NT2/D1 (cell line): ENCODE results near the gene PTP4A1.

DNA sequence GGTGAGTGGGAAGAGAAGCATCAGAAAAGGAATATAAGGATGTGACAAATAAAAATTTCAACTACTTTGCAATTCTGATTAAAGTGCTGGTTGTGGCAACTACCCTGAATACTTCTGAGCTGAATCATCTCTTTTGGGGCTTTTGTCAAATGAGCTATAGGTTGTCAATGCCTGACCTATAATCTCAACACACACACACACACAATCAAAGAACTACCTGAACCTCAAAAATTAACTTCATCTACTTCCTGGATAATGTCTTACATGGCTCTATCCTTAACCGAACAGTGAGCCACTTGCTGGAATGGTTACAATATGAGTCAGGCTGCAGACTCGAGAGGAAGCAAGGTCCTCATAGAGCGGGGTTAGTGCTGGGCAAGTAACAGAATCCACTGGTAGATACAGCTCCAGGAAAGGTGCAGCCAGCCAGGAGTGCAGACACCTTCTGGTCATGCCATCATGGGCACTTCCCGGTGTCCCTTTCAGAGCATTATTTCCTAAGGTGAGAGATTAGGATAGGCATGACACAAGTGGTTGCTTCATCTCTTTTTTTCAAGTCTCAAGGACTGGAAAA lies 241.3 kb downstream of the DST start:
- RRBS, 2 experiments = no CpG with 5 or more reads among the region's 4 CpGs

GRCh38 chr6:56833442-56833923 lies 121.1 kb downstream of the DST start:
- RRBS, 2 experiments = no CpG with 5 or more reads among the region's 1 CpG

- RRBS, 2 experiments = no CpG with 5 or more reads among the region's 1 CpG
Observed at GRCh38 chr6:56842042-56842536, 112.5 kb downstream of the DST start.

DNA sequence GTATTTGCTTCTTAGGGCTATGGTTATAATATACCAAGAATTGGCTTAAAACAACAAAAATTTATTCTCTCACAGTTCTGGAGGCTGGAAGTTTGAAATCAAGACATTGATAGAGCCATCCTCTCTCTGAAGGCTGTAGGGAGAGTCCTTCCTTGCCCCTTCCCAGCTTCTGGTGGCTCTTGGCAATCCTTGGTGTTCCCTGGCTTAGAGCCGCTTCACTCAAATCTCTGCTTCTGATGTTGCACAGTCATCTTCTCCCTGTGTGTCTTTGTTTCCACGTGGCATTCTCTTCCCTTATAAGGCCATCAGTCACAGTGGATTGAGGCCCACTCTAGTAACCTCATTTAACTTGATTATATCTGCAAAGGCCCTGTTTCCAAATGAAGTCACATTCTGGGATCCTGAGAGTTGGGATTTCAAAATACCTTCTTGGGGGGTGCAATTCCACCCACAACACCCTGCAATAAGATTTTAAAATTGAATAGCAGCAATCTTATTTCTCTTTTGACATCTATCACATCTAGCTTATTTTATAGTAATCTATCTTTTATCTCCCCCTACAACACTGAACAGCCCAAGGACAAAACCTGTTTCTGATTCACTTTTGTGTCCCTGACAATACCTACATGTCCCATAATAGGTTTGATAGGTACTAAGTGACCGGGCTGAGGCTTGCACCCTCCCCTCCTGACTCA lies 41.3 kb upstream of the RAB23 start:
- RRBS, 2 experiments = no CpG with 5 or more reads among the region's 3 CpGs

- RRBS, 2 experiments = no CpG with 5 or more reads among the region's 21 CpGs
Observed at GRCh38 chr6:57800073-57800470, 482.6 kb downstream of the PRIM2 start.

GRCh38 chr6:63290732-63291114 lies 29.1 kb downstream of the LGSN start:
- RRBS, 2 experiments = no CpG with 5 or more reads among the region's 5 CpGs

GRCh38 chr6:63475594-63476161 lies 96.6 kb upstream of the PTP4A1 start:
- RRBS, 2 experiments = no CpG with 5 or more reads among the region's 3 CpGs

DNA sequence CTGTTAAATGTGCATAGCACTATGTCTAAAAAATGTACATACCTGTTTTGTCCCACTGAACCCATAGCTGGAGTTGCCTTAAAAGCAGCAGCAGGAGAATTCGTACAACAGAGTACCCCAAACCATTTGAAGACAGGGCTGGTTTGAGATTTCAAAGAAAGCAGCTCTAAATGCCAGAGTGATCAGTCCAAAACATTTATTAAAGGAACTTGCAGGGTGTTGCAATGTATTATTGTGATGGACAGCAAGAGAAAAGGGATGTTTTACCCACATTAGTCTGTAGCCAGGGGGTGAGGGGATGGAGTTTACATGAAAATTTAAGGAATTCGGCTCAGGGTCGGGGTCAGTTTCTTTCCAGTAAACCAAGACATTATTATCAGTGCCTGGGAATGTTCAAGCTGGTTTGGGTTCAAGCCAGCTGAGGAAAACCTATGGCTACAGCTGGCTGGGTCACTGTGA lies 6.2 kb upstream of the PTP4A1 start:
- RRBS, 2 experiments = no CpG with 5 or more reads among the region's 3 CpGs

DNA sequence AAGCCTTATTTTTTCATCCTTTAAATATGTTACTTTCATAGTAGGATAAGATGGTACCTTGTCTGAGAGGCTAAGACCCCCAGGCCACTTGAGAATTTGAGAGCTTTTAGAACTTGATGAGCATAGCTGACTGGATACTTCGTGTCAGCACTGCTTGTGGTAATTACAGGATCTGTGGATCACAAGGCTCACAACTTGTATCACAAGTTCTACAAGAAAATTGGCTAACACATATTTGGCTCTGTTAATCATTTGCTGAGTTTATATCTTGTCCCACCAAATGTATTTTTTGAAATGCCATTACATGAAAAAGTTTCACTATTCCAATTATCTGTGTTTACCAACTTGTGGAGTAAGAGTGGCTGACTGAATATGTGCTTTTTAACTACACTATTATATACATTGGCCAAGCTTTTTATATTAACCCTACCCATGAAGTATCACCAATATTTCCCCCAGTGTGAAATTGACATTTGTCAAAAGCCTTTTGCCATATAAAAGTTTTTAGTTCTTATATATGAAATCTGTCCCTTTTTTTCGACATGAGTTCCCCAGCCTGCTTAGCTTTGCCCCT lies 1.8 kb upstream of the PTP4A1 start:
- RRBS, 2 experiments = no CpG with 5 or more reads among the region's 2 CpGs

DNA sequence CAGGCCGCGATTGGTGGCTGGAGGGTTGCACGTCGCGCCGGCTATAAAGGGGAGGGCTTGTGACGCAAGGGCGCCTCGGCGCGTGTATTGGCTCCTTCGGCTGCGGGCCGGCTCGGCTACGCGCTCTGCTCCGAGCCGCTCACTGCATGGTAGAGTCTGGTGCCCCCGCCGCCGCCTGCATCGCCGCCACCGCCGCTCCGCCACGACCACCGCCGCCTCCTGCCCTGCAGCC lies at the start of gene PTP4A1:
Gene PTP4A1, plus strand, starts transcription at position 73 of the 232 bp plus-strand sequence.
- RRBS, 2 experiments = under 1% methylated on average over 14 of the region's 30 CpGs

DNA sequence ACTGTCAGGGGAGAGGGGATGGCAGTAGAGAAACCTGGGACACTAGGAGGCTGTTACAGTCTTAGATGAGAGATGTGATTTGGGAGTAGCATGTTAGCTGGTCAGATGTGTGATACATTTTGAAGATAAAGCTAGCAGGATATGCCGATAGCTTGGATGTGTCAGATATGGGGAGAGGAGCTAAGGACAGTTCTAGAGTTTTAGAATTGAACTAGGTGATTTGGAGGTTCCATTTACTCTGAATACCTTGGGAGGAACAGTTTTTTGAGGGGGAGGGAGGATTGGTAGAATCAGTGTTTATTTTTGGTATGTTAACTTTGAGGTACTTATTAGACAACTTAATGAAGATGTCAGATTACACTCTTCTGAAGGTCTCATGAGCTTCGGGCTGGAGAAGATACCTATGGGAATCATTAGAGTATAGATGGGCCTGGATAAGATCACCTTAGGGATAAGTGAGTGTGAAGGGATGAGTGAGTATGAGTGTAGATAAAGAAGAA lies 41.2 kb downstream of the PHF3 start:
- RRBS, 2 experiments = no CpG with 5 or more reads among the region's 2 CpGs

- RRBS, 2 experiments = no CpG with 5 or more reads among the region's 3 CpGs
Observed at GRCh38 chr6:63691579-63692177, 56.1 kb downstream of the PHF3 start.

- RRBS, 2 experiments = no CpG with 5 or more reads among the region's 2 CpGs
Observed at GRCh38 chr6:63955387-63955603, 319.7 kb downstream of the PHF3 start.

DNA sequence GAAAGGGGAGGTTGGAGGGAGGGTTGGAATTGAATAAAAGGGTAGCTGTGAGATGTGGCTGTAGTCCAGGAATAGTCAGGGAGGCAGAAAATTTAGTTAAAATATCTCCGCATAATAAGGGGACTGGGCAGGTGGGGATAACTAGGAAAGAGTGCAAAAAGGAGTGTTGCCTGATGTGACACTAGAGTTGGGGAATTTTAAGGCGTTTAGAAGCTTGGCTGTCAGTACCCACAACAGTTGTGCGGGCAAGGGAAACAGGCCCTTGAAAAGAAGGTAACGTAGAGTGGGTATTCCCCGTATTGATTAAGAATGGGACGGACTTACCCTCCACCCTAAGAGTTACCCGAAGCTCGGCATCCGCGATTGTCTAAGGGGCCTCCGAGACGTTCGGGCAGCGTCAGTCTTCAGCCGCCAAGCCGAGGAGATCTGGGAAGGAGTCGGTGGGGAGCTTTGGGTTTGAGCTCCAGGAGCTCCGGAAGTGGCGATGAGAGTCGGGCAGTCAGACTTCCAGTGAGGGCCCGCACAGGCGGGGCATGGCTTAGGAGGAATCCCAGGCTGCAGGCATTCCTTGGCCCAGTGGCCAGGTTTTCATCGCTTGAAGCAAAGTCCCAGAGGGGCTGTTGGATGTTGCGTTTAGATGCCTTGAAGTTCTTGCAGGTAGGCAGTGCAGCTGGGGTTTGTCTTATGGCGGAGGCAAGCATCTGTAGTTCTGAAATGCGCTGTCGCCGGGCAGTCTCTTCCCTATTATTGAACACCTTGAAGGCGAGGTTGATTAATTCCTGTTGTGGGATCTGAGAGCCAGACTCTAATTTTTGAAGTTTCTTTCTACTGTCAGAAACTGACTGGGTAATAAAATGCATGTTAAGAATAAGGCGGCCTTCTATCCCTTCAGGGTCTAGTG lies 748.2 kb upstream of the ADGRB3 start:
- RRBS, 2 experiments = no CpG with 5 or more reads among the region's 30 CpGs

- RRBS, 2 experiments = 92 to 98% methylated on average over 3 to 7 of the region's 14 CpGs
Observed at GRCh38 chr6:67888587-67888970, 746.5 kb upstream of the ADGRB3 start.

- RRBS, 2 experiments = no CpG with 5 or more reads among the region's 5 CpGs
Observed at GRCh38 chr6:68559749-68560176, 75.3 kb upstream of the ADGRB3 start.

GRCh38 chr6:68639866-68640826 lies 5.1 kb downstream of the ADGRB3 start:
- RRBS, 2 experiments = no CpG with 5 or more reads among the region's 14 CpGs

DNA sequence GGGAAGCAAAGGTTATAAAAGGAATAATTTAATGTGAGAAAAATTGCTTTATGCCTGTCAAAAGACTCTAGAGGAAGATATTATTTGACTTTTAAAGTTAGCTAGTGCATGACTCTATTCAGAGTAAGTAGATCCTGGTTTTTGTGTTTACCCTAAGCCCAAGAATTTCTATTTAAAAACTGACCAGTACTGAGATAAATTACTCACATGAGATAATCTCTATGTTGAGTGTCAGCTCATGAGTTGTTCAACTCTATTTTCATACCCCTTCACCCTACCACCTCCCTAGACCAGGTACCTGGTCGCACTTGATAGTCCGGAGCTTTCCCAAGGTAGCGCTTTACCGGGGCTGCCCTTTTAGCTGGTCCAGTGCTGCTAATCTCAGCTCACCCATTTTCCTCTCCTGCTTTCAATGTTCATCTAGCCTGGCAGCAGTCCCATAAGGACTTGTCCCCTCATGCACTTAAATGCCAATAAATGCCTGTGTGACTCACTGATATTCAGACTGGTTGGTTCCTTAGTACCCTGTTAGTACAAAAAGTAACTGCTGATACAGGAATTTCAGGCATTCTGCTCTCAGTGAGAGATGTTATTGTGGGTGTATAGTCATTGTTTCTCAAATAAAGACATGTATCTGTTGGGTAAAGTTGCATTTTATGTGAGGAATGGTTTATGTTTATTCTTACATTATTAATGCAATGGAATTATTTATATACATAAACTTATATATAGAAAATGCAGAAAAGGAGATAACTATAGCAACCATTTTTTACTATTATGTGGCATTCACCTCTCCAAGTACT lies 503.9 kb downstream of the ADGRB3 start:
- RRBS, 2 experiments = no CpG with 5 or more reads among the region's 4 CpGs

DNA sequence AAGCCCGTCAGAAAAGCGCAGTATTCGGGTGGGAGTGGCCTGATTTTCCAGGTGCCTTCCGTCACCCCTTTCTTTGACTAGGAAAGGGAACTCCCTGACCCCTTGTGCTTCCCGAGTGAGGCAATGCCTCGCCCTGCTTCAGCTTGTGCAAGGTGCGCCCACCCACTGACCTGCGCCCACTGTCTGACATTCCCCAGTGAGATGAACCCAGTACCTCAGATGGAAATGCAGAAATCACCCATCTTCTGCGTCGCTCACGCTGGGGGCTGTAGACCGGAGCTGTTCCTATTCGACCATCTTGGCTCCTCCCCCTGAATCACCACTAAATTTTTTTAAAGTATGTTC lies 351.6 kb downstream of the LMBRD1 start:
- RRBS, 2 experiments = no CpG with 5 or more reads among the region's 13 CpGs

DNA sequence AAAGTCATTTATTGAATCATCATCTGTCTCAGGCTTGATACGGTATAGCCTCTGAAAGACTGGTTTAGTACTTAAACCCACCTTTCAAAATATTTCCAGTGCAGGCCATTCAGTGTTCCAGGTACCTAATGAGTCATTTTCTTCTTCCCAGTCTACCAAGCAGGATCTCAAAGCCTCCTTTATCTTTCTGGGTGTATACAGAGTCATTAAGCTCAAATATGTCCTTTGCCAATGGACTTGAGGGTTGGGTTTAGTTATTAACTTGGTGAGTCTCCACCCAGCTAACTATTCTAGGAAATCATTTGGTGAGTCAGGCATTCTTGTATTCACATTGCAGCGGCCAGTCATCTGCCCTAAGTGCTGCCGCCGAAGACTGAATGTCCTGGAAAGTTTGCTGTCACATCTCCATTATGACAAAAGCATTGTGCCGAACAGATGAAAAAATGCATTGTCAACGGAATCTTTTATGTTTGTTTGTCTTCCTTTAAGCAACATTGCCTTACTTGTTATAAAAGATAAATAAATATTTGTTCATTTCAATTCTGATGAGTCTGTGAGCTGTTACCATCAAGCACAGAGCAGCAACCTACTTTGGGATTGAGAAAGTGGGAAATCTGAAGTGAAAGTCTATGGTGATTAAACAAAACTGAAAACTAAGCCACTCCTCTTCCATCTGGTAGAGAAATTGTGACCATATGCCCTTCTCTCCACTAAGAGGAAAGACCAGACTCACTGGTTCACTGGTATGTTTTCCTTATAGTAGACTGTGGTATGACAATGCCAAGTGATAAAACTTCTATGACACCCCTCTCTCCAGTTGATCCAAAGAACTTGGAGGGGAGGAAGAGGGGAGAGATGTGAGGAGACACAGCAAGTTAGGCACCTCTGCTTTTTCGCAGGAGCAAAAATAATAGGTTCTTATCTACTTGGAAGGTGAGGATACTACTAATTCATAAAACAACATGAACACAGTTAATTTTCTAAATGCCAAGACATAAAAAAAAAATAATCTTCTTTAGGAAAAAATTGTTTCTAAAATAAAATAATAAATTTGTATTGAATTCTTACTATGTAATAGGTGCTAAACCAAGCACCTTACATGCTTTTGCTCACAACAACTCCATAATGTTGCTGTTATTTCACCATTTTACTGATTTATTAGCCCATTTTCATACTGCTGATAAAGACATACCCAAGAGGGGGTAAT lies 14.0 kb upstream of the FAM135A start:
- RRBS, 2 experiments = no CpG with 5 or more reads among the region's 7 CpGs